OCI-LY7 (cell line): ENCODE measurements around the gene CCDC144A.

DNA sequence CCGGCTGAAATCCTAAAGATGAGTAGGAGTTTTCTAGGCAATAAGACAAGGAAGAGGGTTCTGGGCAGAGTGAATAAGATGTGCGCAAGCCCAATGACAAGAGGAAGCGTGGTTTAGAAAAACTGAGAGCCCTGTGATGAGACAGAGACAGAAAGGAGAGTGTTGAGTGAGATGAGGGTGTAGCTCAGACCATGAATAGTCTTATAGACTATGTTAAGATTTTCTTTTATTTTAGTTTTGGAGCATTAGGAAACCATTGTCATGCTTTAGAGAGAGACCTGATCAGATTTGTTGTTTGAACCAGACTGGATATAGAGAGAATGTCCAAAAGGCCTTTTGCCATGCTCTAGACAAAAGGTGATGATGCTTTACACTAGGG lies 50.3 kb downstream of the COX10 start:
- PRO-cap: no peak
- RAMPAGE, long total RNA: no peak

DNA sequence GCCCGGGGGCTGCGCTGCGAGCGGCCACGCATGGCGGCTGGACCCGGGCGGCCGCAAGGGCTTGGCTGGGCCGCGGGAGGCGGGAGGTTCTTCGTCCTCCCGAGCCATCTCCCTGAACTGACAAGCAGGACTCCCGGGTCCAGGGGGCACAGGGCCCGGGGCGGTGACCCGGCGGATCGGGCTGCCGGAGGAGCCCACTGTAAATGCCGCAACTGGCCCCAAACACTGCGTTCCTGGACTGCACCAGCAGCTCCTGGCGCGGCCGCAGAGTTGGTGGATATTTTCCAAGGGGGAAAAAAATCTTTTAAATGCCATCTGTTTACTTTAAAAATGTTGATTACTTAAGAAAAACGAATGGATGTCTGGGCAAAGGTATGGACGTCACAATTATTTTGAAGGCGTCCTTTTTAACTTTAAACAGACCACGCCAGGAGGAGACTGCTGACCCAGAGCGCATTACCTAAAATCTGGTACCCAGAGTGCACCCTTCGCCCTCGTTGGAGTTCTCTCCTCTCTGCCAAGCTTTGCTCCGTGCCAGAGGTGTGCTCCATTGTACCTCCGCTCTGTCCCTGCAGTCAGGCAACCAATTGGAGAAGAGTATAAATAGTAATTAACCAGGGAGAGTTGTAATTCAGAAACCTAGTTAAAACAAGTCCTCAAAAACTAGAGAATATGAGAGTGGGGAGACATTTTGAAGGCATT lies 3.4 kb downstream of the HS3ST3B1 start:
- PRO-cap: no peak
- RAMPAGE, long total RNA: no peak

GRCh38 chr17:14325263-14326142 lies 24.6 kb downstream of the HS3ST3B1 start:
- PRO-cap: no peak
- RAMPAGE, long total RNA: no peak

DNA sequence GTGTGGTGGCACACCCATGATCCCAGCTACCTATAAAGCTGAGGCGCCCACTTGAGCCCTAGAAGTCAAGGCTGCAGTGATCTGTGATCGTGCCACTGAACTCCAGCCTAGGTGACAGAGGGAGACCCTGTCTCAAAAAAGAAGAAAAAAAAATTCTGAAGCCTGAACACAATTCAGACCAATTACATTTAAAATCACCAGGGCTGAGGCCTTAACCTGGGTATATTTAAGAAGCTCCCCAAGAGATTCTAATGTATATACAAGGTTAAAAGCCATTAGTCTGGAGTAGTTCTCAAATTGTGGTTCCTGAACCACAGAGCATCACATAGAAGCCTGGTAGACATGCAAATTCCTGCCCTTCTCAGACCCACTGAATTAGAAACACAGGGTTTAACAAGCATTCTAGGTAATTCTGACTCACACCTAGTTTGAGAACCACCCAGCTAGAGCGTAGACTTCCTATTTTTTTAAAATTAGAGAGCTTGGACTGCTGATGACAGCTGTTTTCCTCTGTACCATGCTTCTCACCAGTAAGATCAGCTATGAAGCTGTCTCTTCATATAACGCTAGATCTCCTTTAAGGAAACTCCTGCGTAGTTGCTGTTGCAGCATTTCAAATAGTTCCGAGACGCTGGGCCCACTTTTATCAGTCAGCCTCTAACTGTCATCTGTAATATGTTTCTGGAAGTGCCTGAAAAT lies 50.5 kb downstream of the HS3ST3B1 start:
- PRO-cap: no peak
- RAMPAGE, long total RNA: no peak

- PRO-cap: no peak
- RAMPAGE, long total RNA: no peak
Observed at GRCh38 chr17:15264411-15264903, 669 bp downstream of the PMP22 start.

- PRO-cap: no peak
- RAMPAGE, long total RNA: no peak
Observed at GRCh38 chr17:15384121-15384720, 42.8 kb upstream of the TEKT3 start.

DNA sequence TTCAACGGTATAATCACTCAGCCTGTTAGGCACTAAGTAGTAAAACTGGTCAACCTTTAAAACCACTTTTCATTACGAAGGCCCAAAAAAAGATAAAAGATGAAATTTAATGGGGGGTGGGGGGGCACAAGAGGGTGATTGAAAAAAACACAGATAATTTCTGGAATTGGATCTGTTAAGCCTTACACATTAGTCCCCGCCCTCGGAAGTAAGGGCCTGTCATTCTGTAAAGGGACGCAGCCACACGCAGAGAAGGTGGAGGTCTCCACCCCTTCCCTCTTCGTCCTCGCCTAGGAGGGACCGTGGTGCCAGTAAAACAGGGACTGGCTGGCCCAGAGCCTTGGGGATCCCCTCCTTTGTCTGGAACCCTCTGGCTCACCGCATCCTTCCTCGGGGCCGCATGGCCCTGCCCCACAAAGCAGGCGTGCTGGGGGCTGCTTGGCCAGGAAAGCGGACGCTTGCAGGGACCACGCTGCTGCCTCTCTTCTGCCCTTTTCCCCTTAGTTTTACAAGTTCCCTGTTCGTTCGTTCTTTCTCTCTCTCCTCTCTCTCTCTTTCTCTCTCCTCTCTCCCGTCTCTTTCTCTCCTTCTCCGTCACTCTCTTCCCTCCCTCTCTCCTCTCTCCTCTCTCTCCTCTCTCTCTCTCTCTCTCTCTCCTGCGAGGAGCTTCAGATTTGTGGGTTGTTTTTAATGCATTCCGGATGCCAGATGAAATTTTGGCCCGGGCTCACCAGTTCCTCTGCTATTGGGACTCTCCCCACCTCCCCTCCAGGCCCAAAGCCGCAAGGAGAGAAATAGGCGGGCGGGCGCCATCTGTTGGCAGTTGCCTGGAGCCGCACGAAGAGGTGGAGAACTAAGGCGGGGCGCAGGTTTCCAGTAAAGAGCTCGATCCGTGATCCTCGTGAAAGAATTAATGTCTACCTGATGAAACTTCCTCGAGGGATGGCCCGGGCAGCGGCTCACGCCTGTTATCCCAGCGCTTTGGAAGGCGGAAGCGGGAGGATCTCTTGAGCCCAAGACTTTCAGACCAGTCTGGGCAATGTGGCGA lies 35.1 kb upstream of the CDRT4 start:
- PRO-cap: no peak
- RAMPAGE, long total RNA: no peak

- PRO-cap: no peak
- RAMPAGE, long total RNA: no peak
Observed at GRCh38 chr17:15649559-15650624, 30.4 kb upstream of the FBXW10B start.

GRCh38 chr17:15659930-15660382 lies 24.2 kb downstream of the TRIM16 start:
- PRO-cap: no peak
- RAMPAGE, long total RNA: no peak

- PRO-cap: no peak
- RAMPAGE, long total RNA: no peak
Observed at GRCh38 chr17:15914258-15915309, 30.3 kb upstream of the ADORA2B start.

GRCh38 chr17:16057828-16058187 lies 58.2 kb downstream of the TTC19 start:
- PRO-cap: no peak
- RAMPAGE, long total RNA: no peak

DNA sequence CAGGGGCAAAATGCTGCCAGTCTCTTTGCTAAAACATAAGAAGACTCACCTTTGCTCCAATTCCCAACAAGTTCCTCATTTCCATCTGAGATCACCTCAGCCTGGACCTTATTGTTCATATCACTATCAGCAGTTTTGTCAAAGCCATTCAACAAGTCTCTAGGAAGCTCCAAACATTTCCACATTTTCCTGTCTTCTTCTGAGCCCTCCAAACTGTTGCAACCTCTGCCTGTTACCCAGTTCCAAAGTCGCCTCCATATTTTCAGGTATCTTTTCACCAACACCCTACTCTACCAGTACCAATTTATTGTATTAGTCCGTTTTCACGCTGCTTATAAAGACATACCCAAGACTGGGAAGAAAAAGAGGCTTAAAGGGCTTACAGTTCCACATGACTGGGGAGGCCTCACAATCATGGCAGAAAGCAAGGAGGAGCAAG lies 99.7 kb downstream of the NCOR1 start:
- PRO-cap: no peak
- RAMPAGE, long total RNA: no peak

DNA sequence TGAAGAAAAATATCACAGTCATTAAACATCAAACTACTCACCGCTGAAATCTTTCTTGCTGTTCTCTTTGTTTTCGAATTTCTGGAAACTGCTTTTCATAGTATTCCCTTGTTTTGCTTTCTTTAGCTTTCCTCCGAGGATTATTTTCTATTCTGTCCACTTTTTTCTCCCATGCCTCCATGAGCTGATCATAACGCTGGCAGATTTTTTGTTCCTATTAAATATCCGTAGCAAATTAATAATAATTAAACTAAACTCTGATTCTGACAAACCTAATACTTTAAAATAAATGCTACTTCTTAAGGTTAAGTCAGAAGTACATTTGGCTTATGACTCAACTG lies 69.0 kb downstream of the NCOR1 start:
- PRO-cap: no peak
- RAMPAGE, long total RNA: no peak

DNA sequence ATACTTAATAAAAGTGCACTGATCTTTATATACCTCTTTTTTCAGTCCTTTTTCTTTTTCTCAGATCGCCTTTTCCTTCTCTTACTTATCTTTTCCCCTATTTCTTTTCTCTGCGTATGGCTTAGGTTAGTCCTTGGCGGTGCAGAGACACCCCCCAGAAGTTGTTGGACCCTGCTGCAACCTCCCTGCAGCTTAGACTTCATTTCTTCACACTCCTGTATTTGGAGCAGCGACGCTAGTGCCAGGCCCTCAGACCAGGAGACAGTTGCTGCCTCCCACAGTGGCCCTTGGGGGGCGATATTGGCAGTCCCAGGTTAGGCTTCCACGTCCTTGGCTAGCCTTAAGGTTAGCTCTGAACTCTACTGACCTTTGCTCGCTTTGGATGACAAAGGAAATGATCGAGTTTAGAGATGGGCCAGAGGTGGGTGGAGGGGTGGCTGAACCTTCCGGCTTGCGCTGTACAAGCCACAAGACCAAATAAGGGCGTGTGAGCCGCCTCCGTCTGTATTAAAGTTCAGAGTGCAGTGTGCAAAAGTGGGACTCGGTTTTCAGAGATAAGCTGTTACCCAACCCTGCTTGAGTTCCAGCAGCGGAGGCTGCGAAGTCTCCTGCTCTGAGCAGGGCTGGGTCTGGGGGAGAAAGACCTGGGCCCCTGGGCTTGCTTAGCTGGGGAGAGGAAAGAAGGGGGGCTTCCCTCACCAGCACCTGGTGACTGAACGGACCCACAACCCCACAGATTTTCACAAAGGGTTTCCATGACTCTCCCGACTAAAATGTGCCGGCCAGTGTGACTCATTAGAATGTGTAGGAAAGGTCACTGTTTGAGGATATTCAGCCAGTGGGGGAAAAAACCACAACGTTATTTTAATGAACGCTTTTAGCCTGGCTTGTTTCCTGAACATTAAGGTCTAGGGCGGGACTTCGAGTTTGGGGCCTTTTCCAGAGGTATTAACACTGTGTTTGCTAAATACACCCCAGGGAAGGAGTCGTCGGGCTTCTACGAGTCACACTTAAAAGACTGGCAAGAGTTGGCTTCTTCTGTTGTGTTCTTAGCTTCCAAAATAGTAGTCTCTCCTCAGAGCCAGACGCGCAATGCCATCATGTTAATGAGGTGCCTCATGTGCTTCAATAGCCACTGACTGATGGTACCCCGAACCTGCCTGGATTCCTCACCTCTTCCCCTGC lies 67.2 kb downstream of the CENPV start:
- PRO-cap: no peak
- RAMPAGE, long total RNA: no peak

DNA sequence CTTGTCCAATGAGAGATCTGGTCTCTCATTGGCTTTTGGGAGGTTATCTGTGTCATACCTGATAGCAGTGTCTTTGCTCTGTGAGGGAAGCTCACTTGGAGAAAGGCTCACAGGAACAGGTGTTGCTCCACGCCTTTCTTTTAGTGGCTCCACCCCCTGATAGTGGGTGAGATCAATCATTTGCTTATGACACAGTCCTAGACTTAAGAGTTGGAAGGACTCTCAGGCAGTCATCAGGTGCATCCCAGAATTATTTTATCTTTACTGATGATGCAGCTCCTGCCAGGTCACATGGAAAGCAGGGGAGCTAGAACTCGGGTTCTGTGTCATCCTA lies 59.4 kb downstream of the CENPV start:
- PRO-cap: no peak
- RAMPAGE, long total RNA: no peak

GRCh38 chr17:16298066-16298438 lies 55.2 kb downstream of the CENPV start:
- PRO-cap: no peak
- RAMPAGE, long total RNA: no peak

DNA sequence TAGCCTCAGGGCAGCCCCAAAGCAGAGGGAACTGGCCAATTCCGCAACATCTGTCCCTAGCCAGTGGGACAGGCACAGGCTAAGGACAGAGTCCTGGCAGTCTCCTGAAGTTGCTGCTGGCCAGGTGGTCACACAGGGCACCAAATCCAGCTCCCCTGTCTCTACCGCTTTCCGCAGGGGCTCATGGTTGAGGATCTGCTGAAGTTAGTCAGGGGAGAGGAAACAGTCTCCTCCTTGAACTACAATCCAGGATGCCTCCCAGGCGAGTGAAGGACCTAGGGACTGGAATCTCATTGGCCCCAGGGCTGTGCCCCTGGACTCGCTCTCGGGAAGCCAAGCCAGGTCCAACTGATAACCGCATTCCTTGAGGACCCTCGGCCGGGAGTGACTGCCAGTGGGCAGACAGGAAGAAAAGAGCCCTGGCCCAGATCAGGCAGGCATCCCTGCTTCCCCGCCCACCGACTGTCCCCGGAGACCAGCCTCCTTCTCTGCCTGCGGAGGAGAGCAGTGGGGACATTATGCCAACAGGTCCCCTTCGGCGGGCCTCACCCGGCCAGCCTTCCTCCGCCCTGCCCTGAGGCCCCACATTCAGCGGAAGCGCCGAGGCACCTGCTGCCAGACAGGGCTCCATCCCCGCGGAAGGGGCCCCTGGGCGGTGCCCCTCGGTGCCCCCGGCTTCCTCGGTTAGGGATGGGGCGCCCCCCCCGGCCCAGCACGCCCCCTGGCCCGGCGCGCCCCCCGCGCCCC lies 836 bp downstream of the LRRC75A start:
- PRO-cap: no peak
- RAMPAGE, long total RNA: no peak

- PRO-cap: no peak
- RAMPAGE, long total RNA: no peak
Observed at GRCh38 chr17:16689692-16690100, 345 bp upstream of the CCDC144A start.

DNA sequence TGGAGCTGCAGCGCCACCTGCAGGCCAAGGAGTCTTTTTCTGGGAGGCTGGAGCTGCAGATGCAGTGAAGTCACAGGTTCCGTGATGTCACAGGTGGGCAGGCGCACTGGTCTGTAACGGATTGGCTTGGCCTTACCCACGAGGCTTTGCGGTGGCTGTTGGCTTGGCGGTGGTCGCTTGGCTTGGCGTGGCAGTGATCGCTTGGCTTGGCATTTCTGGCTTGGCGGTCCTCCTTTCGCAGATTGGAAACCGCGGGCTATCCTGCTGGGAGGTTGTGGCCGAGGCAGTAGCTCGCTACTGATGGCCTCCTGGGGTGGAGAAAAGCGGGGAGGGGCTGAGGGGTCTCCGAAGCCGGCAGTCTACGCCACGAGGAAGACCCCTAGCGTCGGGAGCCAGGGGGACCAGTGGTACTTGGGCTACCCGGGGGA lies at the start of gene CCDC144A:
Gene CCDC144A, plus strand, starts transcription at position 141 of the 428 bp plus-strand sequence.
- PRO-cap: no peak
- RAMPAGE, long total RNA: no peak

DNA sequence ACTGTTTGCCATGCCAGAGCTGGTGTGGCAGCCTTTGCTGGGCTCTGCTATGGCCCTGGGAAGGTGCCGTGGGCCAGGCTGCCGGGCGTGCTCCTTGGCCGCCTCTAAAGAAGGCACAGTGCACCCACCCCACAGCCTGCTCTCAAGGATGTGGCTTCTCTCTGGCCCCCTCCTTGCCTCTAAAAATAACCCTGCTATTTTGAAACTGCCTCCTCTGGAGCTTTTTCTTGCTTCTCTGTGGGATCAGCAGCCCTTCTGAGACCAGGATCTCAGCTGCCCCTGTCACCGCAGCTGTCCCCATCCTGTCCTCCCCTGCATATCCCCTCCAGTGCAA lies 80.0 kb downstream of the PLD6 start:
- PRO-cap: no peak
- RAMPAGE, long total RNA: no peak